ENCODE measurements around a stretch of chrX.

DNA sequence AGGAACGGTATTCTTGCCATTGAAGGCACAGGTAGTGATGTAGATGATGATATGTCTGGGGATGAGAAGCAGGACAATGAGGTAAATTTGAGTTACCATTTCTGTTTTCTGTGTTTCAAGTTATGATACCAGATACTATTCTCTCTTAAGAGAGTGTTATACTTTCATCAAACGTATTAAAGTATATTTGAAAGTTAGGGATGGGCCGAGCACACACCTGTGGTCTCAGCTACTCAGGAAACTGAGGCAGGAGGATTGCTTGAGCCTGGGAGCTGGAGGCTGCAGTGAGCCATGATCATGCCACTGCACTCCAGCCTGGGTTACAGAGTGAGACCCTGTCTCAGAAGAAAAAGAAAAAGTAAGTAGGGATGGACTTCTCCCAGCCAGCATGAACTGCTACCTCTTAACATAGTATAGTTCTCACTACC, 116.0 kb downstream of the USP9X start:
- PRO-cap, 2 experiments = no peak in any of the 2 experiments

DNA sequence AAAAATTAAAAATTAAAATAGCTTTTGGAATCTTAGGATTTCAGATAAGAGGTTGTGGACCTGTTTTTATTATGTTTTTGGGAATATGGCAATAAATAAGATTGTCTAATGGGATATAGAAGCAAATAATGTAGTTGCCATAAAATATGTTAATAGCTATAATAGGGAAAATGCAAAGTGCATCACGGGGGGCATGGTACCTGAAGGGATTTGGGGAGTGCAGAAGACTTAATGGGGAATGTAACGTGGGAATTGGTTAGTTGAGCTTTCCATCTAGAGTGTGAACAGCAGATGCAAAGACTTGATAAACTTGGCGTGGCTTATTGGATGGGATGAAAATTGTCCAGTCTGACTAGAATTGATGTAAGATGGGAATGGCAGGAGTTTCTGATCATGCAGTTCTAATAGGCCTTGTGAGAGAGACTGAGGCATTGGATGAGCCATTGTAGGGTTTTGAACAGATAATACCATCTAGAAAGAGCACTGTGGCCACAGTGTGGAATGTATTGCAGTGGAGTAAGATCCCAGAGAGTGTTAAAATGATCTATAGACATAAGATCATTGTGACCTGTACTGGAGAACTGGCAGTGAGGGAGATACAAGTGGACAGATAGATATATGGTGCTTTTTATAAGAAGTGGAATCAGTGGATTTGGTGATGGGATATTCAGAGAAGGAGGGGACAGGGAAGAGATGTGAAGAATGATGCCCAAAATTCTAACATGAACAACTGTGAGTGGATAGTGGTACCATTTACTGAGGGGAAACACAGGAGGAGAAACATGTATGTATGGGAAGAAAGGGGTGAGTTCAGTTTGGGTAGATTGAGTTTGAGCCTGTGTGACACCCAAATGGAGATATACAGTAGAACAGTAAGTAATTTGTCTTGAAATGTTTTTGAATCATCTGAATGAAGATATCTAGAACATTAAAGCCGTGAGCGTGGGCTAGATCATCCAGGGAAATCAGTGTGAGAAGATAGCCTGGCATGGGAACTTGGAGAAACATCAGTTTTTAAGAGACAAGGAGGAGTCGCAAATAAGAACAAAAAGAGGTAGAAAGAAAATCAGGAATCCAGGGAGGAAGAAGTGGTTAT, 112.3 kb upstream of the DDX3X start:
- PRO-cap, 2 experiments = no peak in any of the 2 experiments

DNA sequence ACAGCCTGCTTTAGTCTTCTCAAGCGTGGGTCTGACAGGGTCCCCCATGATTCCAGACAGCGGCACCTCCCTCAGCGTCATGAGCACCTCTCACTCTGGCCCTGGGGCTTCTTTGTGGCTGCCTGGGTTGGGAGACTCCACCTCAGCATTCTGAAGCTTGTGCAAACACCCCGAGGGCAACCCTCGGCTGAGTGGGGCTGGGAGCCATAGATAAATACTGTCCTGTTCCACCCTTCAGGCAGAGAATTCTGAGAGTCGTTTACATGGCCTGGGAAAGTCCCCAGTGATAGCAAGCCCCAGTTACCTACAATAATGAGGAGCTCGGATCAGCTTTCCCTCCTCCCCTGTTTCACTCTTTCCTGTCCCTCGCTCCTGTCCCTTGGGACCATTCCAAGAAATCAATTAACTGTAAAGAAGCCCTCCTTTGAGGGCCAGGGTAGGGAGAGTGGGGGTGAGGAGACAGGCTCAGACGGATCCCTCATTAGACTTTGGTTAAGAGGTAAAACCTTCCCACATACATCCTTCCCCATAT, 31.6 kb upstream of the DDX3X start:
- PRO-cap, 2 experiments = no peak in any of the 2 experiments

DNA sequence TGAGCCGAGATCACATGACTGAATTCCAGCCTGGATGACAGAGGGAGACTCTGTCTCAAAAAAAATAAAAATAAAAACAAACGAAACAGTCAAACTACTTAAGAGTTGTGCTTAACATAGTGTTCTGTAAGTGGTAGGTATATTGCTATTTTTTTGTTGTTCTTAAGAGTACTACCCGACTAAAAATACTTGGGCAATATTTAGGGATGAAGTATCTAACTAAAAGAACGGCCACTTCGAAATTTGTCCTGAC, 2.6 kb downstream of the DDX3X start:
- PRO-cap, 2 experiments = peak in 1 of 2 experiments; most common plus-strand start position 122 of the sequence (in 1)

DNA sequence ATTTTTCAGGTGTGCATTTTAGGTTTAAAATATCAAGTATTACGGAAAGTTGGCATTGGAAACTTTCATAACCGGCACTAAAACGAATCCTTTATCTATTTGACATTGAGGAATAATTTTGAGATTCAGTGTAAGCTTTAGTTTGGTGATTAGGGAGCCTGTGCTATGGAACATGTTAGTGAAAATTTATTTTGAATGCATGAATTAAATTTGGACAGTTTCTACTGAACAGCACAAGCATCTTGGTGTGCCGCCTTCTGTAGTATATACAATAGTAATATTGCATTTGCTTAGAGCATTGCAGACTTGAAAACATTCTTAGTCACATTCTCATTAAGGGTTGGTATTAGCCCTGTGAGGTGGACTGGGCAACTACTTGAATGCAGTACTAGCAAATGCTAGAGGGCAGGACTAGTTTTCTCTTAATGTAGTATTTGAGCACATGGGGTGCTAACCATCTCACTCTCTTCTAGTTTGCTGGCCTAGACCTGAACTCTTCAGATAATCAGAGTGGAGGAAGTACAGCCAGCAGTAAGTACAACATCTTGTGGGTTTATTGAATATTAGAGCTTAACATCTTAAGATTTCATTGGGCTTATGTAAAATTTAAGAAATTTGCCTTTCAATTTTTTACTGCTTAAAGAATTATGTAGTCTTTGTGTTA, 3.1 kb downstream of the DDX3X start:
- PRO-cap, 2 experiments = peak in 1 of 2 experiments; most common plus-strand start position 507 of the sequence (in 1)

- PRO-cap, 2 experiments = no peak in any of the 2 experiments
Measured at GRCh38 chrX:41342801-41343912, 9.2 kb downstream of the DDX3X start.

- PRO-cap, 2 experiments = peak in 1 of 2 experiments; most common plus-strand start chrX:41352460 (in 1)
Measured at GRCh38 chrX:41351811-41352936, 18.2 kb downstream of the DDX3X start.

DNA sequence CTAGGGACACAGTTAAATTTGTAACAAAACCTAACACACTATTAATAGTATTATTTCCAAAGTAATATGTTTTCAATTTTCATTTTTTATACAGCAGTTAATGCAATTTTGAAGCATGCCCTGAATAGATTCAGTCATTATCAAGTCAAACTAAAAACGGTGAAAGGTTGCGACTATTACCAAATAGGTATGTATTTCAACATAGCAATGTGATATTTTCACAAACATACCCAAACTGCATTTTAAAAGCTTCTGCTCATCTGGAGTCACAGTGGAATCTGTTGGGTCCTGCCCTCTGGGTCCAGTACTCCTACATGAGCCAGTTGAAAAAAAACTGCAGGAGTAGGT, 850 bp downstream of the GPR34 start:
- PRO-cap, 2 experiments = no peak in any of the 2 experiments

GRCh38 chrX:41718974-41719201, 5.1 kb upstream of the GPR82 start:
- PRO-cap, 2 experiments = no peak in any of the 2 experiments

- PRO-cap, 2 experiments = peak in 1 of 2 experiments; most common minus-strand start chrX:41720873 (in 1)
Measured at GRCh38 chrX:41720585-41721001, 3.4 kb upstream of the GPR82 start.

GRCh38 chrX:41764186-41765076, 40.5 kb downstream of the GPR82 start:
- PRO-cap, 2 experiments = no peak in any of the 2 experiments

- PRO-cap, 2 experiments = no peak in any of the 2 experiments
Measured at GRCh38 chrX:41899259-41899884, 24.0 kb downstream of the CASK start.

GRCh38 chrX:42815964-42816493, 38.1 kb upstream of the PPP1R2C start:
- PRO-cap, 2 experiments = no peak in any of the 2 experiments

DNA sequence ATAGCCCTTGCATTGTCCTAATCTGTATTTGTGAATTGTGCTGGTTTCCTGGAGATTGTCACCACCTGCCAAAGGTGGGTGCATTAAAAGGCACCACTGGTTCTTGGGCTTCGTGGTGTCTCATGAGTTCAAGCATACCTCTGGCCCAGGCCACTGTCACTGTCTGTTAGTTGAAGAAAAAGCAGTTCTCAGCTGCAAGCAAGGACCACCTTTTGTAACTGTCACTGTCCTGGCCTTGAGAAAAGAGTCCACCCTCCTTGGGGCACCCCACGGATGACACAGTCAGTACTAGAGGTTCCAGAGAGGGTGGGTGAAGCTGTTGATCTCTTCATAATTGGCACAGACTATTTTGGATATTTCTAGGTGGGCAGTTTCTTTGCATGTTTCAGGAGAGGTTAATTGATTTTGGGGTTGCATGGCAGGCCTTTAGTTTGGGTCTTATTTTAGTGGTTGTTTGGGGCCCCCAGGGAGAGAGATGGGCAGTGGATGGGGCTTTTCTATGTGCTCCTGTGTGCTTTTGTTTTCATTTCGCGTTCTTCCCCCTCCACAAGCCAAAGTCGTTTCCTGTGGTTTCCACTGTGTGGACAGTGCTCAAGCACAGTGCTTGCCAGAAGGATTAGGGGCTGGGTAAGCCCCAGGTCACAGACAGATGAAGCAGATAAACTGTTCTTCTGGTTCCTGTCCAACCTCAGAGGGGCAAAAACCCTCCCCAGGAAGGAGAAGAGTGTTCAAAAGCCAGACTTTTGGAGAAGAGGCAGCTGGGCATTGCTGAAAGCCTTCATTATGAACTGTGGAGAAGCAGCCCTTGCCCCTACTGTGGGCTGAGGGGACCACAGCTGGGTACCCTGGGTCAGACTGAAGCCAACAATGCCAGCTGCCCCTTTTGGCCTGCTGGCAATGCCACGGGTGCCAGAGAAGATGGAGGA, 156.3 kb upstream of the PPP1R2C start:
- PRO-cap, 2 experiments = no peak in any of the 2 experiments

- PRO-cap, 2 experiments = no peak in any of the 2 experiments
Measured at GRCh38 chrX:43654335-43654530, 1.9 kb upstream of the MAOA start.

DNA sequence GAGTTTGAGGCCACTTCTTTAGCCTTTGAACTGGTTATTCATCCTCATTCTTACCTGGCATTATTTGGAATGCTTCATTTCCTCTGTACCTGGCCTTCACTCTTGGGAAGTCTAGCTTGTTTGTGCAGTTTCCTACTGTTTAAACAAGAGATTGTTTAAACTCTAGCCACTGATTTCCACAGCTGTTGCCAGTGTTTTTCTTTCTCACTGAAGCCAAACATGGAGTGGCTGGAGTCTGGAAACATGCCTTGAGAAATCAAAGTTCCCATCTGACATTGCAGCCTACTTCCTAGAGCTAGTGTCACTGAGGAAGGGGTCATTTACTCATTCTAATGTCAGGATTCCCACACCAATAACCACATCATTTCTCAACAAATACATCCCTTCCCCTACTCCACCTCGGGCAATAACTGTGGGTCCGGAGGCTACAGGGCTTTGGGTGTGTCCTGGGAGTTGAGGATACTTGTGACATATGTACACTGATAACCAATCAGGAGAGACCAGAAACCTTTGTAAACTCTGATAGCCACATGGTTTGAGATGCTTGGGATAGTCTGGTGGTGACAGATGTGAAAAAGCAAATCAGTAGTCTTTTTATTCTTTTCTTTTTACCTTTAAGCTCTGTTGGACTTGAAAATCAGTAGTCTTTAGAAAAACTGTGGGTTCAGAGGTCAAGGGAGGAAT, 37.9 kb downstream of the MAOA start:
- PRO-cap, 2 experiments = no peak in any of the 2 experiments

DNA sequence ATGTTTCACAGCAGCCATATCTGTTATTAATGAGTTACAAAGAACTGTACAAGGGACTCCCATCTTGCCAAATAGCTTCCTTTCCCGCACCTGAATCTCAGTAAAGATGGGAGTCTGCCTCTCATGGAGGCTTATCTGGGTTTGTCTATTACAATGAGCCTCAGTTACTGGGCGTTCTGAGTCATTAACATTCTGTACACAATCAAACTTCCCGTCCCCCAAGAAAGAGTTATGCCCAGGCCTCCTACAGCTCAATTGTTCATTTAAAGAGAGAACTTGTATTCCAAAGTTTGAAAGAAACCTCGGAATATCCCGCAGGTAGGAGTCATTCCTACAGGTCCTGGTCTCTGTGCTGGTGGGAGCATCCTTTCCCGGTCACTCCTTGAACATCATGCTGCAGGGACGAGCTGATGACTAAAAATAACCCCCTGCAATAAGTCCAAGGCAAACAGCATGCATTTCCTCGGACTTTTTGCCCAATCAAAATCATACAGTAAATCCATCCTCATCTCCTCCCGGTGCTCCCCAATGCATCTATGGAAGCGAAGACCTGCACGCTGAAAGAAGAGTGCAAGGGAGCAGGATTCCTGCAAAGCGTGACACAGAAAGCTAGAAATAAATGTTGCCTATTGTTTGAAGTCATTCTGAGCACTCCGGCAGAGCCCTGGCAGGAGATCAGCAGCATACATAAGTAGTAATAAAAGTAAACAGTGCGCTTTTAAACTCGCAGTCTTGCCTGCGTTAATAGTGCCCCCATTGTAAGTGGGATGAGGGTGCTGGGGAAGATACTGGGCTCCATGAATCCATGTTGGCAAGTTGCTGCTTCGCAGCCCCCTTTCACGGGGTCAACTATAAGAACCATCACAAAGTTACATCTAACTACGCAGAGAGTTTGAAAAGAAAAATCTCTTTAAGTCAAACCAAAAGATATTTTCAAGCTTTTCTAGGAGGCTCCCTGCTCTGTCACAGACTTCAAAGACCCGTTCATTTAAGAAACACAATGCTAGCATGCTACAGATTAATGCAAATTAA, 722 bp downstream of the NDP start:
- PRO-cap, 2 experiments = no peak in any of the 2 experiments

DNA sequence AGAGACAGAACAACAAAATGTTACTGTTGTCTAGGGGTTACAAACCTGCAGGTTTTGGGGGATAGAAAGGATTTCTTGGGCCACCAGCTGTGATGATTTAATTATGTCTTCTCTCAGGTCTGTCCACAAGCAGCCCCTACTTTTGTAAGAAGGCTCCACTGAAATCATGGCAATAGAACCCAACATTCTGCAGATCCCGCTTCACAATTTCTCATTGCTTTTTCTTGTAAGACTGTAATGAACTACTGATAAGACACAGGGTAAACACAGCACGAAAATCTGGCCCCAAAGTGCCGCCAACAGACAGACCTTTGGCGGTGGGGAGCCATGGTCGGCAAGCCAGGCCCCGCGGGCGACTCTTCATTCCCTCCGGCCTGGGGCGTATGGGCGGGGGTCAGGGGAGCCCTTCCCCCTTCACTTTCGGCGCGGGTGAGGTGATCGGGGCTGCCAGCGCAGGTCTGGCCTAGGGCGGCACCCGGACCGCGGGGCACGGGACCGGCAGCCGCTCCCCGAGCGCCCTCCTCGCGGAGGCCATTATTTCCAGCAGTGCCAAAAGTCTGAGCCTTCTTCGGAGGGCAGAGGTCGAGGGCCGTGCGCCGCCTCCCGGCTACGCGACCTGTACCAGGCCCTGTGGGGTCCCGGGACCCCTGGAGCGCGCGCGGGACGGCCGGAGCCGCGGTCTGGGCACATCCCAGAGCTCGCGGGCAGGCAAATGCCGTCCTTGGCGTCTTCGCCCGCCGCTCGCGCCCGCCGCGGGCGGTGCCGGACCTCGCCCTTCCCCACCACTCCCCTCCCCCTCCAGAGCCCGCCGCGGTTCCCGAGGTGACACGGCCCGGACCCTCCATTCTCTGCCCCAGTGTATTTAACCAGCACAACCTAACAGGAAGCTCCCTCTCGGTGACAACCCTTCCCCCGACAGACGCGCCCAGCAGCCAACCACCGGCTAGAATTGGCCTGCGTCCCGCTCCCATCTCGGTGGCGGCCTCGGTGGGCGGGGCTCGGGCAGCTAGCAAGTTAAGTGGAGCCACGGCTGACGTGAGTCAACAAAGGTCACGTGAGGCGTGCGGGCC, 611 bp upstream of the KDM6A start:
- PRO-cap, 2 experiments = peak in 2 of 2 experiments; most common plus-strand start position 474 of the sequence (in 2); most common minus-strand start position 532 of the sequence (in 2)

GRCh38 chrX:44927195-44927955, 54.4 kb downstream of the KDM6A start:
- PRO-cap, 2 experiments = no peak in any of the 2 experiments

DNA sequence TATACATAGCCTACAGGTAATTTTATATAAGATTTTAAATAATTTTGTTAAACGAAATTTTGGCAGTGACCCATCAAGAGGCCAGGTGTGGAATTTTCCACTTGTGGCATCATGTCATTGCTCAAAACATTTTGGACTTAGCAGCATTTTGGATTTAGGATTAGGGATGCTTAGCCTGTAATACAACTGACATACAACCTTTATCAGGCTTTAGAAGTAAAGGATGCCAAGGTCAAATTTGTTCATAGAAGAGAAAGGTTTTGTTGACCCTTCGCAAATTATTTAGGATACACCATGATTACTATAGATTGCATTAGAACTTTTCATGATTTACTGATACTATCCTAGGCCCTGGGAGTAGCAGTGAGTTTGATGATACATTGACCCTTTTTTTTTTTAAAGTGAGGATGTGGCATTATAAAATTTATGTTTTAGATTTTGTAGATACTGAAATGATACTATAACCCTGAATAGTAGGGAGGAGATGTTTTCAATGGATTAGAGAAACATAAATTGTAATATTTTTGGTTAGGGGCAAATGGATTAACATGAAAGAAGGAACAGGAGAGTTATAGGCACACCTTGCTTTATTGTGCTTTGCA, 63.8 kb downstream of the KDM6A start:
- PRO-cap, 2 experiments = no peak in any of the 2 experiments

Data from cytotoxic T cell (primary cell).